SUDHL5 (cell line): Measurements from ENCODE around the genes BDH2 and SGMS2.

DNA sequence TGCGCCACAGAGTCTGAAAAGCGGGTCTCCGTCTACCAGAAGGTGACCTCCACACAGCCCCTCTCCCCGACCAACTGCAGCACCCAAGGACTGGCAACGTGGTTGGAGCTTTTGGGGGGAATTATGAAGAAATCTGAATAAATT, 1.3 kb upstream of the PPP3CA start:
- PRO-cap = no peak

DNA sequence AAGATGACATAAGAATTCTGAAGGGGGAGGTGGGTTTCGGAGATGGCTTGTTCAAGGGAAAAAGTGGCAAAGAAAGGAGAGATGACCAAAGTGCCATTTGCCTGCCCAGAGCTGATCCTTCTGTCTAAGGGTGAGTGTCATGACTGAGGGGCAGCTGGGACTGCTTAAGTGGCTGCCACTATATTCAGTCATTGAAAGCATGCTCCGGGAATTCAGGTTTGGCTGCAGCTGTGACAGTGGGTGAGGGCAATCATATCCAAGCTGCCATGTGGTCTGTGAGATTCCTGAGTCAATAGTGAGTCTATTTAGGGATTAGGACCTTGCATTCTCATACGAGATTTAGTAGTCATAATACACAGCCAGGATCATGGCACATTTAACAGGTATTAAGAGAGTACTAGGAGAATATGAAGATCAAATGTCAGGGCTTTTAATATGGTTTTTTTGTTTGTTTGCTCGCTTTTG, 138.7 kb upstream of the BANK1 start:
- PRO-cap = no peak

GRCh38 chr4:102560474-102561328, 59.5 kb downstream of the NFKB1 start:
- PRO-cap = no peak

GRCh38 chr4:102566771-102567246, 65.7 kb downstream of the NFKB1 start:
- PRO-cap = no peak

GRCh38 chr4:102598461-102599013, 97.4 kb downstream of the NFKB1 start:
- PRO-cap = no peak

DNA sequence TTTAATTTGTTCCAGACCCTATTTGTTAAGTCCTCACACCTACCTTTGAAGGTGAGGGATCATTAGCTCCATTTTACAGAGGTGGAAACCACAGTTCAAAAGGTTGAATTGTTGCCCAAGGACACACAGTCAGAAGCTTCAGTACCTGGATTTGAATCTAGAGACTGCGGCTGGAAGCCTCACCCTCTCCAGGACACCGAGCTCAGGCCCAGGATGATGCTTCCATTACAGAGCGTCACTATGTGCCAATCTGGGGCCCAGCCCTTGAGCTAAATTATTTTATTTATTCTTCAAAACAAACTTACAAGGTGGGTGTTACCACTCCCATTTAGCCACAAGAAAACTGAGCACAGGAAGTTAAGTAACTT, 129.3 kb downstream of the NFKB1 start:
- PRO-cap = no peak

DNA sequence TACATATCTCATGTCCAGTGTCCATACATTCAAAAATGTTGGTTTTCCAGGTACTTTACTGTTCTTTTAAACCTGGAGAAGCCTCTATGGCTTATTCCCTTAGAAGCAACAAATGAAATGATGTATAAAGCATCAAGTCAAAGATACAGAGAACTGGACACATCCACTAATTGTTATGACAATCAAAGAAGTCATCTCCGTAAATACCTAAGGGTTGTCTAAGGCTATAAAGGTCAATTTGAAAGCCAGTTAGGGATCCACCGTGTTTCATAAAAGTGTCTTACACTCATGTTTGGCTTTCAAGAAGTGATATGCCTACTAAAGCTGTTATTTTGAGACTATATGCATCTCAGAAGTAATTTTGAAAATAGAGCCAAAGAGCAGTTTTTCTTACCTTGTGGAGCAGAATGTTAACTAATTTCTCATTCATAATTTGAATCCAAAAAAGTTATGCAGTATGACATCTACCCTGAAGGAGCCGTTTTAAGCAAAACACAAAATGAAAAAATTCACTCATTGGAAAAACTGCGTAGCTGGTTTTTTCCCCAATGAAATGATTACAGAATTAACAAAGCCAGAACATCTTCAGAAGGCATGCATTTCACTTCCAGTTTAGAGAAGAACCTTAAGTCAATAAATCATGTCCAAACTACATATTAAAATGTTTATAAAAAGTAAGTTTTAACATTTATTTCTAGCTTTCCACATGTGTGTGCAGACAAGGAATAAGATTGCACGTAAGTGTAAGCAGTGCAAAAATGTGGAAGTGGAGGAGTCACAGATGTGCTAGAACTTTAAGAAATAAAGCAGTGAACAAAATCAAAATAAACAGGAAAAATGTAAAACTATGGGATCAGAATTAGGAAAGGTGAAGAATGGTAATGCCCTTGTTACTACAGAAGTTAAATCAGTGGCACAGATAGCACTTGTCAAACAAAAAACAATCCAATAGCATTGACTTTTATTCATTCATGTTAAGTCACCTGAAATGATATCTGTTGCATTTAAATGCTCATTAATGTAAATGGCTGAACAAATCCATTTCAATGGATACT, 32.0 kb downstream of the UBE2D3 start:
- PRO-cap = no peak

DNA sequence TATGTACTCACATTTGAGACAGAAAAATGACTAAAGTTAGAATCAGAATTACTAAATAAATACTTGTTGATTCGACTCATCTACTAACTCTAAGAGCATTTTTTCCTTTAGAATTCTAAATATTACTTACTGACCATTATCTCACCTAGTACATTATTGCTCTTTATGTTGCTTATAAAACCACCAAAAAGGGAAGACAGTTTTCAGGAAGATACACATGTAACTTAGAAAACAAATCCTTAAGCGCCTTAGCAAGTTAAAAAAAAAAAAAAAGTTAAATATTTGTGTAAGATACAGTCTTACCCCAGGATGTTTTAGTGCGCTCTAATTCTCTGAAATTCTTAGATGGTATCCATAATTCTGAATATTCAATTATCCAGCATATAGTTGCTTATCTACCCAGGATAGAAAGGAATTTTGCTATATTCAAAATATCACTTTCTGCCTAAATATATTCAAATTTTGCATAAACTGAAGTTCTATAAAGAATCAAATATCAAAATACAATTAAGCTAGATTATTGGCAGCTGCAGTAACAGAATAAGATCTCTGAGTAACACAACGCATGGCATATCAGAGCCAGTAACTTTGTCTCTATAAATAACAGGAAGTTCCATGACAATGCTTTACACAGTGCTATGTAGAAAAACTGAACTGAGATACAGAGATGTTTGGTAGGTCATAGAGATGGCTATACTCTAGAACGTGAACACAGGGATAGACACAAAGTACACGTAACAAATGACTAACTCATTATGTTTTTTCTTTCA, 18.4 kb downstream of the UBE2D3 start:
- PRO-cap = no peak

DNA sequence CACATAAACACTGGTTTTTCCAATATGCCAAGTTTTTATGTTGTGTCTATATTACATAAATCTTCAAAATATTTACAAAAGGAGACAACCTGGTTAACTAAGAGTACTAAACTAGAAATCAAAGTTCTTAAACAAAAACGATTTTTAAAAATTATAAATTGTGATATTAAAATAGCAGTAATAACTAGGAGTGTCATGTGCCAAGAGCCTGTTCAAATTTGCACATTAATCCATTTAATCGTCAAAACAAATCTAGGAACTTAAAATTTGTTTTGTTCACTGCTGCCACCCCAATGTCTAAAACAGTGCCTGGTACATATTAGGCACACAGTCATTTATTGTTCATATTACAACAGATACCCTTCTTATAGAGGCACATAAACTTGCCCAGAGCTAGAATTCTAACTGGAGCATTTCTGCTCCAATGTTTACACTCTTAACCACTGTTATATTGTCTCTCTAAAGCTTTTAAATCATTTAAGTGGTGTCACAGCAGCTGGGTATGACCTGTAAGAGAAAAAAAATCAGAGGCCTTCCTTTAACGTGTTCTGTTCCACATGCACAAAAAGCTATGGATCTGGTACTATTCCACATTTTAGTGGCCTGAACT, 3.1 kb downstream of the UBE2D3 start:
- PRO-cap = unidirectional peak, plus-strand start at position 476 of the sequence

GRCh38 chr4:102828217-102828413, 764 bp upstream of the UBE2D3 start:
- PRO-cap = bidirectional peak, plus-strand start at chr4:102828299, minus-strand start at chr4:102827991

GRCh38 chr4:103075743-103075833, 973 bp downstream of the SLC9B2 start:
- PRO-cap = no peak

DNA sequence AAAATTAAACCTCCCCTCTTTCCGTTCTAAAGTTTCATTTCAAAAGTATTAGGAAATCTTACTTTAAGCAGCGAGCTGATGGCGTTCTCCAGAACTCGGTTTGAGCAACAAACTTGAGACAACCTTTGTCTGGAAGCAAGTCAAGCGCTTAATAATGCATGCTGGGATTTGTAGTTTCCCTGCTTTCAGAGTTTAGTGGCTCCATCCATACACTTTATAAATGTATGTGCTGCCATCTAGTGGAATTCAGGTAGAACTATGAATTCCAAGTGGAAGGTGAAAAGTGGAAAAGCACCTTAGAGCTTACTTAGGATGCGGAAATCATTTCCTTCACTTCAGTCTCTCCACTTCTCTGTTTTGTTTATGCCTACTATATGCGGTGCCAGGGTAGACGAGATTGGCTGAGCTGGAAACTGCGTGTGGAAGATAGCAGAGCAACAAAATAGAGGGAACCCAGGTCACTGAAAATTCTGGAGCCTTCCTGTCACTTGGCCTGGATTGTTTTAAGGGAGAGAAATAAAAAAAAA, at the start of gene BDH2:
Gene BDH2, minus strand, starts transcription at position 114 of the 527 bp plus-strand sequence.
- PRO-cap = no peak

GRCh38 chr4:104591693-104592039, 97.0 kb upstream of the CXXC4 start:
- PRO-cap = no peak

GRCh38 chr4:104907004-104907809, 239.5 kb upstream of the TET2 start:
- PRO-cap = no peak

DNA sequence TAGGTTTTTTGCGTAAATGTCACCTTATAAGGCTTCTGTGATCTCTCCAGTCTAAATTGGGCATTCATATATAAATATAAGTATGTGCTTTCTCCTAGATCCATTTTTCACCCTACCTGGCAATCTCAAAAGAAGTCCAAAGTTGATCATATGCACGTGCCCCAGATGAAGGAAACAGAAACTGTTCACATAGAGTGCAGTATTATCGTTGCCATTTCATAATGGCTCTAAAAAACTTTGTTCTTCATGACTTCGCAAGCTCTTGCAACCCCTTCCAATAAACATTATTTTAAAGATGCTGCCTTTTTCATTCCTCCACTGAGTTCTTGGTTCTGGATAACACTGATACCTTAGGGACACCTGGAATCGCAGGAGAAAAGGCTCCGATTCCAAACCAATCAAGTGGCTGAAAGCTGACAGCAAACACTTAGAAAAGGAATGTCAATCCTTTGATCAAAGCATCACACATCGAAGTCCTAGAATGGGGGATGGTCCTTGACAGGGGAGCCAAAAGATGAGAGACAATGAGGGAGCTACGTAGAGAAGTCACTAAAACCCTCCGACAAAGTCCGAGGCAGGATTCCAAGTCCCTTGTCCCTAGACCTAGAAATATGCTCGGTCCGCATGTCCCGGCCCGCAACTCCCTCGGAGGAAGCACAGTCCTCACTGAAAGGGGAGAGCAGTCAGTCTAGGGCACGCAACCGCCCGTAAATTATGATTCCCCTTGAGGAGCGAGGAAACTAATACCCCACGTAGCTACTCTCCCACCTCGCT, 499 bp downstream of the INTS12 start:
- PRO-cap = unidirectional peak, minus-strand start at position 668 of the sequence

- PRO-cap = no peak
Observed at GRCh38 chr4:106119691-106120239, 196.2 kb downstream of the TBCK start.

DNA sequence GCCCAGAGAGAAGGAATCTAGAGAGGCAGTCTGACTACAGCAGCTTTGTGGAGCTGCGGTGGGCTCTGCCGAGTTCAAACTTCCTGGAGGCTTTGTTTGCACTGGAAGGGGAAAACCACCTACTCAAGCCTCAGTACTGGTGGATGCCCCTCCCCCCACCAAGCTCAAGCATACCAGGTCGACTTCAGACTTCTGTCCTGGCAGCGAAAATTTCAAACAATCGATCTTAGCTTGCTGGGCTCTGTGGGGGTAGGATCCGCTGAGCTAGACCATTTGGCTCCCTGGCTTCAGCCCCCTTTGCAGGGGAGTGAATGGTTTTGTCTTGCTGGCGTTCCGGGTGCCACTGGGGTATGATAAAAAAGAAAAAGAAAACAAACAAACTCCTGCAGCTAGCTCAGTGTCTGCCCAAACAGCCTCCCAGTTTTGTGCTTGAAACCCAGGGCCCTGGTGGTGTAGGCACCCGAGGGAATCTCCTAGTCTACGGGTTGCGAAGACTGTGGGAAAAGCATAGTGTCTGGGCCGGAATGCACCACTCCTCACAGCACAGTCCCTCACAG, 57.6 kb downstream of the DKK2 start:
- PRO-cap = no peak

DNA sequence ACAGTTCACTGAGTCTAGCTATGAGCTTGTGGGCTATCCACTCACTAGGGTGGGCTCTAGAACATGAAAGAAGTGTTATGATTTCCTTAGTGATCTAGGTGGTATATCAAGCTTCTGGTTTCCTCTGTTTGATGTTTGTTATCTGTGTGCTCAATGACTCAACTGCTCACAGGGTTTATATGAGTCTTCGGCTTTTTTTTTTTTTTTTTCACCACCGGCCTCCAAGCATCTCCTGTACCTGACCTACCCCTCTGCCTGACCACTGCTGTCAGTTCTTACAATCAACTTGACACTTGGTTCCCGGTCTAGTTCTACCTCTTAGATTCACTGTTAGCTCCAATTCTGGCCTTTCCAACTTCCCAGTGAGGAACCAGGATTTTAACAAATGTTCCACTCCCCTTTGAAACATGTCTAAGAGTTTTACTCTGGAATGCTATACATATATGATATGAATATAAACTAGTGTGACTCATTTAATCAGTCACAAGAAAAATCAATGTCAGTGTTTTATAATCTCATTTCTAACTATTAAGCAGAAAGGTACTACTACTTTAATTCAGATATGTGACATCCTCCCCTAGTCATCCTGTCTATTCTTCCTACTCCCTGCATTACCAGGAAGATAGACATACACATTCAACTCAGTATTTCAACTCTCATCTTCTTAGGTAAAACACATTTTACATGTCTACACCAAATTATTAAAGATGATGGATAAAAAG, 102.9 kb downstream of the PAPSS1 start:
- PRO-cap = no peak

DNA sequence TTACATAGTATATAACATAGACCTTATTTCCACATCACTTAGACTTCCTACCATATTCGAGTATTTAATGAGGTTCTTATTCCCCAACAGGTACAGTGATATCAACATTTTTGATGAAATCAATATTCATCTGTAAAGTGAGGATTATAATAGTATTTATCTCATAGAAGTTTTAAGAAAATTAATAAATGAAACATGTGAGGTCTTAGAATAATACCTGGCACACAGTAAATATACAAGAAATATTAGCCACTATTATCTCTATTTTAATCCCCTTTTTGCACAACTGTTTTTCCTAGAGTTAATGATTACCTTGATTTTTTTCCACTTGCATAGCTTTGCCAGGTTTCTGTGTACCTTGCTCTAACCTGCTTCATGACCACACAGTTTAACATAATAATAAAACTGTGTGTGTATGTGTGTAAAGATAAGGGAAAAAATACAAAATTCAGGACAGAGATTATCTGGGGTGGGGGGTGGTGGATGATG, 86.9 kb downstream of the PAPSS1 start:
- PRO-cap = no peak

GRCh38 chr4:107824378-107825450, at the start of gene SGMS2:
Gene SGMS2 (plus strand): TSS chr4:107824932.
- PRO-cap = no peak